Measurements from ENCODE around the genes PCDH11Y, TSPY2, VCY1B and BPY2.

GRCh38 chrY:5000001-5000440 lies at the start of gene PCDH11Y:
Gene PCDH11Y, plus strand, starts transcription at chrY:5000296.
- RAMPAGE, long total RNA: no peak
- RRBS: no CpG with 5 or more reads among the region's 23 CpGs

- RAMPAGE, long total RNA: no peak
- RRBS: no CpG with 5 or more reads among the region's 1 CpG
These were observed 311.0 kb downstream of the PCDH11Y start for GRCh38 chrY:5311242-5311441.

DNA sequence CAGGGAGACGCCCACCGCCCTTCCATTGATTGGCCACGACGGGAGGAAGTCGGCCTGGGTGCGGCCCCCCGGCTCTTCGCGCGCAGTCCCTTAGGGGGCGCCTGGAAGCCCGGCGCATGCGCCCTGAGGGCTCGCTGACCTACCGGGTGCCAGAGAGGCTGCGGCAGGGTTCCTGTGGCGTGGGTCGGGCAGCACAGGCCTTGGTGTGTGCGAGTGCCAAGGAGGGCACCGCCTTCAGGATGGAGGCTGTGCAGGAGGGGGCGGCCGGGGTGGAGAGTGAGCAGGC lies at the start of gene TSPY2:
Gene TSPY2, plus strand, starts transcription at position 71 of the 286 bp plus-strand sequence.
- RAMPAGE, long total RNA: no peak
- RRBS: no CpG with 5 or more reads among the region's 23 CpGs

- RAMPAGE, long total RNA: no peak
- RRBS: 3% methylated on average over 9 of the region's 51 CpGs
These were observed 363.2 kb upstream of the AMELY start for GRCh38 chrY:7274556-7275391.

DNA sequence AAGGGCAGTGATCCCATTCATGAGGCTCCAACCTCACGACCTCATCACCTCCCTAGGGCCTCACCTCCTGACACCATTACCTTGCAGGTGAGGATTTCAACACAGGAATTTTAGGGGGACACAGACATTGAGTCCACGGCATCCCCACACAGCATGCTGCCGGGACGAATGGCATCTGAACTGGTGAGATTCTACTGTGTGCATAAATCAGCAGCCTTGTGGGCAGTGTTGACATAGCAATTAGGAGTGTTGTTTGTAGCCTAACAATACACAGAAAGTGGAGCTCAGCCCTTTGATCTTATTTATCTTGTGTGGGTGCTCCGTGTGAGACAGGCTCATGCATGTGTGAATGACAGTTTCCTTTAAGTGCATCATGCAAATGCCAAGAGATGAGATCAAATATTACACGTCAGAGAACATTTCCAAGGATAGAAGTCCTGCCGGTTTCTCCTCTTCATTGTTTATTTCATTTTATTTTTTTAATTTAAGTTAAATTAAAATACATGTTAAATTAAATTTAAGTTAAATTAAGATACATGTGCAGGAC lies 368.8 kb upstream of the AMELY start:
- RAMPAGE, long total RNA: no peak
- RRBS: no CpG with 5 or more reads among the region's 7 CpGs

GRCh38 chrY:7283981-7284313 lies 372.4 kb upstream of the AMELY start:
- RAMPAGE, long total RNA: no peak
- RRBS: no CpG with 5 or more reads among the region's 4 CpGs

DNA sequence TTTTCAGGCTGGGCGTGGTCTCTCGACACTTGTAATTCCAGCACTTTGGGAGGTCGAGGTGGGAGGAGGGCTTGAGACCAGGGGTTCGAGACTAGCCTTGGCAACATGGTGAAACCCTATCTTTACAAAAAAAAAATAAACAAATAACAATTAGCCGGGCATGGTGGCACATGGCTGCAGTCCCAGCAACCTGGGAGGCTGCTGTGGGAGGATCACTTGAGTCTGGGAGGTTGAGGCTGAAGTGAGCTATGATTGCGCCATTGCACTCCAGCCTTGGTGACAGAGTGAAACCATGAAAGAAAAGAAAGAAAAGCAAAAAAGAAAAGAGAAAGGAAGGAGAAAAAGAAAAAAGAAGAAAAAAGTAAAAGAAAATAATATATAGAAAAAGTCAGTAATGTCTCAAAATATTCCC lies 378.3 kb upstream of the AMELY start:
- RAMPAGE, long total RNA: no peak
- RRBS: no CpG with 5 or more reads among the region's 6 CpGs

GRCh38 chrY:7434264-7434631 lies 522.7 kb upstream of the AMELY start:
- RAMPAGE, long total RNA: no peak
- RRBS: no CpG with 5 or more reads among the region's 2 CpGs

GRCh38 chrY:12274557-12274789 lies 426.6 kb upstream of the USP9Y start:
- RAMPAGE, long total RNA: no peak
- RRBS: no CpG with 5 or more reads among the region's 1 CpG

DNA sequence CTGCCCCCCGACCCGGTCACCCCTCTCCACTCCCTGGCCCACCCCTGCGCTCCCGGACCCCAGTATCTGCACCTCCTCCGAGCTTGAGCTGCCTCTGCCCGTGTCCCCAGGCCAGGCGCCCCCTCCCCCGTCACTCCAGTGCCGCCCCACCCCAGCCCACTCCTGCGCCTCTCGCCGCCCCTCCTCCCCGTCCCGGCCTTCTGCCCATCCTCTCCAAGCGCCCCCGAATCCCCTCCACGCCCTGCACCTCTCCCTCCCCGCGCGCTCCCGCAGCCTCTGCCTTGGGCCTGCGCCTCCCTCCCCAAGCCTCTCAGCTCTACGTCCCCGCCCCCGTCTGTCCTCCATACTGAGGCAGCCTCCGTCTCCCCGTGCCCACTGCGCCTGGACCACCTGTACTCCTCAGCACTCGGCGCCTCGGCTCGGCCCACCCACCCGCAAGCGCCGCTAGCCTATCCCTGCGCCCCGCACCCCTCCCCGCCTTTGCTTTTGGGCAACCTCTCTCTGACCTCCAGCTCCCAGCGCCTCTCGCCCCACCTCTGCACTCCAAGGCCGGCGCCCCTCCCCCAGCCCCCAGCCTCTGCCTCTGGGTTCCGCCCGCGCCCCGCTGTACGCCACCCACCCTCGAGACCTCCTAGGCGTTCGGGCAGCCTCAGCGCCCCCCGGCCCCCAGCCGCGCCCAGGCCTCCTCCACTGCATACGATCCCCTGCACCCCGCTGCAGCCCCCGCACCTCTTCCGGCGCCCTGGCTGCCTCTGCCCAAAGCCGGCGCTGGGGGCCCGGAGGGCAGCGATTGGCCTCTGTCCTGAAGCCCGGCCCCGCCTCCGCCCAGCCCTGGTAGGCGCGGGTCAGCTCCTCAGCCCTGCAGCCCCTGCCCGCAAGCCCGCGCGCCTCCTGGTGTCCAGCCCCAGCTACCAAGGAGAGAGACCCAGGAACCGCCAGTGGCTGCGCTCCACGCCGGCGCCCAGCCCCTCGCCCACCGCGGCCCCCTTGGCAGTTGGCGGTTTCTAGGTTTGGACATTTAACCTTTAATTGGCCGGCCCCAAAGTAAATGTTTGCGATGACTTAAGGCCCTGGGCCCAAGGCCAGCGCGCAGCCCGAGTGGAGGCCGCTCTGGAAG lies 279.9 kb upstream of the USP9Y start:
- RAMPAGE, long total RNA: no peak
- RRBS: 2% methylated on average over 9 of the region's 87 CpGs

- RAMPAGE, long total RNA: no peak
- RRBS: no CpG with 5 or more reads among the region's 10 CpGs
These were observed 1.4 kb downstream of the TMSB4Y start for GRCh38 chrY:13704973-13705615.

- RAMPAGE, long total RNA: no peak
- RRBS: no CpG with 5 or more reads among the region's 25 CpGs
These were observed at the start of gene VCY1B for GRCh38 chrY:14055975-14056521. Gene VCY1B, plus strand, starts transcription at chrY:14056227.

DNA sequence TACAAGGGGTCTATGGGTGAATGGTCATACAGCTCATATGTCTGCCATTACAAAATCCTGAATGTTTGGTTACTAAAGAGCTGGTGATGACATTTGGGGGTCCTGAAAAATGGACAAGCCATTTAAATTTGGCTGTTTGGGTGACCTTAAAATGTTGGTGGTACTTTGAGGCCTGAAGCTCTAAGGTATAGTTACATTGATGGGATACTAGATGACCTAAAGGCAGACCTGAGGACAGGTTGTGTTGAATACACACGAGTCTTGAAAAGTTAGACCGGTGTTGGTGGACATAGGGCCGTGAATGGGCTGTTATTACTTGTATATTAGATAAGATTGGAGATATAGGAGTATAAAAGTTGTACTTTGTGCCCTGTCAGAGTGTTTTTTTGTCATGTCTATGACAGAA lies 537.7 kb downstream of the CDY2B start:
- RAMPAGE, long total RNA: no peak
- RRBS: no CpG with 5 or more reads among the region's 3 CpGs

GRCh38 chrY:19076688-19077879 lies 303.5 kb upstream of the HSFY2 start:
- RAMPAGE, long total RNA: no peak
- RRBS: 2% methylated on average over 31 of the region's 99 CpGs

GRCh38 chrY:22984061-22984489 lies at the start of gene BPY2:
Gene BPY2, plus strand, starts transcription at chrY:22984263.
- RAMPAGE, long total RNA: no peak
- RRBS: no CpG with 5 or more reads among the region's 3 CpGs

Measured in cardiac muscle cell (in vitro differentiated cells and primary cell).